H9 (cell line): ENCODE measurements around a stretch of chr17.

GRCh38 chr17:78996483-78997386 lies 12.8 kb downstream of the CANT1 start:
- PRO-cap, result no peak

DNA sequence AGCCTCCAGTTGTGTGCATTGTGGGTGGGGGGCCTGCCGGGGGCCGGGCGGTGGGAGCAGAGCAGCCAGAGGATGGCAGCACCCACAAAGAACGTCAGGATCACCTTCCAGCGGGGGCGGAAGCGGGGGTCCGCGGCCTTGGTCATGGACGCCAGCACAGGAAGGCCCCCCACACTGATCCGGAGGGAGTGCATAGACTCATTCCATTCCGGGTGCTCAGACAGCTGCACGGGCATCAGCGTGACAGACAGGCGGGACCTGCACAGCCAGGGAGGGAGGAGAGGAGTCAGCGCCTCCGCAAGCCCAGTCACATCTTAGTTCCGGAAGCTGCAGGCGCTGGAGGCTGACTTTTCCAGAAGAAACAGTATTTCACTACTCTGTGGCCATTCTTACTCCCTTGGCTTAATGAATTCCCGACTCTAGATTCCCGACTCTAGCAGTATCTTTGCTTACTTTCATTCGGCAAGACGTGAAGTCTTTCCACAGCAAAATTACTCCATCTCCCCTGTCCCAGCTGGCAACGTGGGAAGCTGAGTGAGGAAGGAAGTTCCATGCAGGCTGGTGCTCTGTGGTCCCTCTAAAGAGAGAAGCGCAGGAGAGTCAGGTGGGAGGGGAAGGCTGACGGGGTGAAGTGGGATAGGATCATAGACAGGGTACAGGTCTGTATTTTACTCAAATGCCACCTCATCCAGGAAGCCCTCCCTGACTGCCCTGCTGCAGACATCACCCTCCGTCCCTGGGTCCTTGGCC lies 12.0 kb downstream of the CANT1 start:
- PRO-cap, result no peak

- PRO-cap, result no peak
Measured at GRCh38 chr17:79007965-79008408, 1.6 kb downstream of the CANT1 start.

GRCh38 chr17:79036355-79036969 lies 12.5 kb downstream of the C1QTNF1 start:
- PRO-cap, result no peak

DNA sequence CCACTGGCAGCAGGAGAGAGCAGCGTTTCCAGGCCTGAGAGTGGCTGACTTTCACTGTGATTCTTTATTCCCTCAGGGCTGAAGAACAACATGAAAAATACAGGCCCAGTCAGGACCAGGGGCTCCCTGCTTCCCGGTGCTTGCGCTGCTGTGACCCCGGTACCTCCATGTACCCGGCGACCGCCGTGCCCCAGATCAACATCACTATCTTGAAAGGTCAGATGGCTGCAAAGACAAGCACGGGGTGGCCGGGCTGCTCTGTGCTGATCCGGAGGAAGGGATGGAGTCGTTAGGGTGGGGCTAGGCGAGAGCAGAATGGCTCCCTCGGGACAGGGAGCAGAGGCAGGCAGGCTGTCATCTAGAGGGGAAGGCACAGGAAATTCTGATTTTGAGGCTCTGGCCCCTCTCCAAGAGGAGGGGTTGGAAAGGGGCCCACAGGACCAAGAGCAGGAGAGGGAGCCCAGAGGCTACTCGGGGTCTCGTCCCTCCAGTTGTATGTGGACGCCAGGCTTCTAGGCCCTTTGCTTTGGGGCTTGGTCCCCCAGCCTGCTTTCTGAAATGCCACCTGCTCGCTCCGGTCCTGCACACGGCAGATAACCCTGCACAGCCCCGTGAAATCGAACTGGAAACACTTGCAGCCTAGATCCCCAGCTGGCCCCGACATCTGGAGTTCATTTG lies 22.6 kb downstream of the C1QTNF1 start:
- PRO-cap, result no peak

DNA sequence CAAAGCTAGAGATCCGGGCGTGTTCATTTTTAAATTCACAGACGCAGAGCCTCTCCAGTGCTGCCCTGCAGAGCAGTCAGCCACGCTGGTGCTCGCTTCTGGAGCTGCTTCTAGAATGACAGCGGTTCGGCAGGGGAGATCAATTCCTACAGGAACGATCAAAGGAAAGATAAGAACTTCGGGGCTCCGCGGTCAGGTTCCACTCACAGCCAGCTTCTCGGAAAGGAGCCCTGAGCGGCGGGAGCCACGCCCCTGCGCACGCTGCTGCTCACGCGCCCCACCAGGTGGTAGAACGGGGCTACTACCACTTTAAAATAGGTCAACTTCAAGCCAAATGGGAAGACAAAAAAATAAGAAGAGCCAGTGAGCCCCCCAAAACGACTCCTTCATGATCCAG lies 209.8 kb downstream of the RBFOX3 start:
- PRO-cap, result no peak

DNA sequence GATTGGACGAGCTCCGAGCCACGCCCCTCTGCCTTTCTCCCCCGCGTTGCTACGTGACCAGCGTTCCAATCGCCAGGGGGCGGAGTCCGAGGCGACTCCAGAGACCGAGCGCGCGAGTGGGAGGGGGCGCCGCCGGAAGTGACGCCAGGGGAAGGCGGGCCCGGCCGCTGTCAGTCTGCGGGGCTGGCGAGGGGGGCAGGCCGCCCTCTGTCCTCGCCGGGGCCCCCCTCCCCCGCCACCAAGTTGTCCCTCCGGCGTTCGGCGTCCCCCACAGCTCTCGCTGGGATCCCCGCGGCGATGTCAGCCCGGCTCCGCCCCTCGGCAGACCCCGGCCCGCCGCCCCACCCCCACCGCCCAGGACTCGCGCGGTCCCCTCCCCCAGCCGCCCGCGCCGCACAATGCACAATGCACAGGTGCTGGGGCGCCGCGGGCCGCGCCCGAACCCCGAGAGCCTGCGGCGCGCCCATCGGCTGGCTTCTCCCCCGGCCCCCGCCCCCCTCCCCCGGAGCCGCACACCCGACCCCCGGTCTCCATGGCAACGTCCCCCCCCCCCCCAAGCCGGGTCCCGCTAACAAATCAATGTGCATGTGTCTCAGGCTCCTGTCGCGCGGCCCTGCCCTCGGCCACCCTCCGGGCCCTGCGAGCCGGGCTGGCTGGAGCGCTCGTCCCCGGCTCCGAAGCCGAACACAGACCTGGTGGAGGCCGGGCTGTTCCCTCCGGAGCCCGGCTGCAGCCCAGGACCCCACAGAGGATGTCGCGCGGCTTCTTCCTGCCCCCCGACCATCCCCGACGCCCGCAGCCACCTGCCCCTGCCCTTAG lies 583 bp upstream of the CBX8 start:
- PRO-cap, result bidirectional peak, plus-strand start at position 173 of the sequence, minus-strand start outside the sequence; bidirectional peak, plus-strand start at position 410 of the sequence, minus-strand start at position 415 of the sequence

- PRO-cap, result no peak
Measured at GRCh38 chr17:79798070-79798517, 1.2 kb upstream of the CBX8 start.

GRCh38 chr17:79810286-79810603 lies 13.4 kb upstream of the CBX8 start:
- PRO-cap, result bidirectional peak, plus-strand start at chr17:79810342, minus-strand start at chr17:79810075

- PRO-cap, result unidirectional peak, plus-strand start at chr17:79811092
Measured at GRCh38 chr17:79810604-79811366, 13.9 kb upstream of the CBX8 start.

GRCh38 chr17:79814105-79814502 lies 17.2 kb upstream of the CBX8 start:
- PRO-cap, result unidirectional peak, minus-strand start at chr17:79814332

DNA sequence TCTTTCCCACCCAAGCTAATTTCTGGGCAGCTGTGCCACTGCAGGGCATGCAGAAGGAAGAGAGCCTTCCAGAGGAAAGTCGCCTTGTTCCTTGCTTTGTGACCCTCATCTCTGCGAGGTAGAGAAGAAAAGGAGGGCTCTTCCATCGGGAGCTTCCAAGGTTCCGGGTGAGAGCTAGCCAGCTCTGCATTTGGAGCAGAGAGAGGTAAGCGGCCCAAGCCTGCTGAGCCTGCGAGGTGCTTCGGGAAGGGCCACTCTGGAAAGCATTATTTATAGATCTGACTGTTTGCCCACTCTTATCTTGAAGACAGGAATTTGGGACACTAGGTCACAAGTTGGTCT lies 19.8 kb downstream of the CBX4 start:
- PRO-cap, result no peak

GRCh38 chr17:79925019-79925657 lies 85.9 kb upstream of the CBX4 start:
- PRO-cap, result no peak

GRCh38 chr17:79933876-79934189 lies 94.6 kb upstream of the CBX4 start:
- PRO-cap, result no peak

GRCh38 chr17:79935348-79935845 lies 96.2 kb upstream of the CBX4 start:
- PRO-cap, result no peak

GRCh38 chr17:79950734-79951154 lies 84.9 kb downstream of the TBC1D16 start:
- PRO-cap, result bidirectional peak, plus-strand start at chr17:79950922, minus-strand start at chr17:79950853

DNA sequence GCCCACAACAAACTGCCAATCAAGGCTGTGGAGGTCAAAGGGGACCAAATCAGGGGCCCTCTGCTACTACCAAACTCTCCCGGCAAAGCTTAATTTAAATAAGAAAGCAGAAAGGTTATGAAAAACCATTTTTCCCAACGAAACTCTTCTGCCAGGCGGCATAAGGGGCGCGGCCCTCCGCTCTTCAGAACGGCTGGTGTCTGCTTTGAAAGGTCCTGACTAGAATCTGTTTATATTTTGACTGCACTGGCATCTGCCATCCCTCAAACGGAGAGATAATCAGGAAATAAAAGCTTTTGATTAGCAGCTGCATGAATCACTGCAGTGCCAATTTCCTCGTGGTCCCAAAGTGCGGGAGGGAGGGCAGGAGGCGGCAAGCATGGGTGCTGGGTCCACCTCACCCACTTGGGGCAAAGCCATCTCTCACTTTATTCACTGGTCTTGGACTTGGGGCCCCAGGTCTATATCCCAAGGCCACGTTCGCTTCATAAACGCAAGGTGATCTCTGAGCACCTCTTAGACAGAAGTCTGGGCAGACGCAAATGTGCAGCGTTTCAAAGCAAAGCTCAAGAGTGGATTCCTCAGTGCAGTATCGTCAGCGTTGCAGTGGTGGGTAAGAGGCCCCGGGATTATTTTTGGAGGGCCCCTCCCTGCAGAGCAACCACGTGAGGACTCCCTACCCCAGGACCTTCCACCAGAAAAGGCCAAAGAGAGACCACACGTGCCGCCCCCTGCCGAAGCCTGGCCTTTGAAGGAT lies 49.7 kb downstream of the TBC1D16 start:
- PRO-cap, result no peak

DNA sequence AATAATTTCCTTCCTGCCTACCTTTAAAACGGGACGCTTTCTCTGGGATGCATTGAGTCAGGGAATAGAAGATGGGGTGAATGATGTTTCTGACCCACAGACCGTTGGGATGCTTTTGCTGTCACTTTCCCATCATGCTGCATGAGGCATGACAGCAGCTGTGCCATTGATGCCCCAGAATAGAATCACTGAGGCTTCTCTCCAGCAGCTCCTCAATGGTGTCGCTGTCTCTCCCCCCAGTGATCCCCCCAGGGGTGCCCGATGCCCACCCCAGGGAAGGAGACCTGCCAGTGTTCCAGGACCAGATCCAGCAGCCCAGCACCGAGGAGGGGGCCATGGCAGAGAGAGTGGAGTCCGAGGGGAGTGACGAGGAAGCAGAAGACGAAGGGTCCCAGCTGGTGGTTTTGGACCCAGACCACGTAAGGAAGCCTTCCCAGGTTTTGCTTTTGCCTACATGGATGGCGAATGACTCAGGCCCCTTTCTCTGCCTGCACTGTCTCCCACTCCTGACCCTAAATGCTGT lies 12.0 kb downstream of the CCDC40 start:
- PRO-cap, result no peak

GRCh38 chr17:80068669-80069097 lies 32.2 kb downstream of the CCDC40 start:
- PRO-cap, result no peak

- PRO-cap, result no peak
Measured at GRCh38 chr17:80086023-80086653, 15.2 kb upstream of the GAA start.